Right lobe of liver (tissue), 4 donors: ENCODE measurements around a stretch of chr11.

DNA sequence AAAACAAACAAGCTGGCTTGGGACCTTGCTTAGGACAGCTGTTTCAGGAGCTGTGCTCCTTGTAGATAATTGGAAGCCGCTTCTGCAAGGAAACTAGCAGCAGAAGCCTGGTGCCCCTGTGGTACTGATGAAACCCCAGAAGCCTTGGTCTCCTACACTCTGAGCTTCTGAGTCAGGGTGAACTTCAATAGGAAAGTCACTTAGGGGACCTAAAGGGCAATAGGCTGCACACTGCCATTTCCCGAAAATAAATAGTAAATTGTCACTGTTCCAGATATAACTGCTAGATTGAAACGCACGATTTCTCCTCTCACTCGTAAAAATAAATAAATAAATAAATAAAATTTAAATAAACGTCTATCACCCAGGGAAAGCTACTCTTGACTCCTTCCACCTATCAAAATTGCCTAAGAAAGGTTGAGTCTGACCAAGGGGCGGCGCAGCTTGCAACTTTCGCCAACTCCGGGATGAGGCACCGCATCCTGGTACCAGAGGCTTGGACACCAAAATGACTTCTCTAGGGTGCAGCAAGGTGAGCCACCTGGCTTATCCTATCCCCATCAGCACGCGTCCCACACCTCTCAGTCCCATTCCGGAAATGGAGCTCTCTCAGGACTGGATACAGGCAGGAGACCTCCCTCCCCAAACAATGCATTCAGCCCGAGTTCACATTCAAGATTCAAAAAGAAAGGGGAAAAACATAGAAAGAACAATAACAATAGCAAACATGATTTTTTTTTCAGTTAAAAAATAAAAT, 733 bp downstream of the PDGFD start:
- PRO-cap, 4 experiments: no peak in any of the 4 experiments
- RAMPAGE, long total RNA, 2 experiments: no peak in any of the 2 experiments

DNA sequence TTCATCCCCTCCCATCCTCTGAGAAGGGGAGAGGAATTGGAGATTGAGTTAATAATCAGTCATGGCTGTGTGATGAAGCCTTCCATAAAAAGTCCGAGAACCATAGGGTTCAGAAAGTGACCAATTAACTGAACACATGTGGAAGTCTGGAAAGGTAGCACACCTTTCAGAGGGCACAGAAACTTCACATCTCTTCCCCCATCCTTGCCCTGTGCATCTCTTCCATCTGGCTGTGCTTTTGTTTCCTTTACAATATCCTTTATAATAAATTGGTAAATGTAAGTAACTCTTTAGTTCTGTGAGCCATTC, 250.0 kb upstream of the PDGFD start:
- PRO-cap, 4 experiments: no peak in any of the 4 experiments
- RAMPAGE, long total RNA, 2 experiments: no peak in any of the 2 experiments

DNA sequence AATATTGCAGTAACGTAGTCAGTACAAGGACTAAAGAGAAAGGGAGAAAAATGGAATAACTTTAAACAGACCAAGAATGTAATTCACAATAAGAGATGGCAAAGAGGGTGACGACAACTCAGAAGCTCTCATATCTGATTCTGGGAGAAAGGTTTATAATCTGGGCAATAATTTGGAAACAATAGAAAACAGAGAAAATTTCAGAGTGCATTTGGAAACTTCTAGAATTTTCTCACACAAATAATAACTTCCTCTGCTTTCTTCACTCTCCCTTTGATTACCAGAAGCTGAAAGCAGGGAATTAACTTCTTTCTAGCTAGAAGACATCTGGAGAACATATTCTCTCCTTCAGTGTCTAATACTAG, 50.8 kb downstream of the CASP4 start:
- PRO-cap, 4 experiments: no peak in any of the 4 experiments
- RAMPAGE, long total RNA, 2 experiments: no peak in any of the 2 experiments

DNA sequence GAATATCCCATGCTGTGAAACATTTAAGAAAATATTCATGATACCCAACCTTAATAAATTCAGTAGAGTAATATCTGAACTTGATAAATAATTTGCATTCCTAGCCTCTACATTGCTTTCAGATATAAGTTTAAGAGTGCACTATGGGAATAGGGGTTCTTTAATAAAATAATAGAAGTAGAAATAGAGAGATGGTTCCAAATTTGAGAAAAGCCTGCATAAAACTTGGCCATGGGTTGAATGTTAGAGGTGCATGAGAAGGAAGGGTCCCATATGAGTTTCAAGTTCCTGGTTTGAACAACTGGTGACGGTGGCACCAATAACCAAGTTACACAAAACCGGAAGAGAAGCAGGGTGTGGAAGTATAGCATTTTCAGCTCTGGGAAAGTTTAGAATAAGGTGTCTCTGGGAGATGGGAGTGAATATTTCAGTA, 2.5 kb downstream of the CASP1 start:
- PRO-cap, 4 experiments: no peak in any of the 4 experiments
- RAMPAGE, long total RNA, 2 experiments: no peak in any of the 2 experiments

- PRO-cap, 4 experiments: no peak in any of the 4 experiments
- RAMPAGE, long total RNA, 2 experiments: no peak in any of the 2 experiments
Observed at GRCh38 chr11:105142092-105142500, 2.5 kb upstream of the CARD18 start.

GRCh38 chr11:106001998-106002575, 20.0 kb downstream of the MSANTD4 start:
- PRO-cap, 4 experiments: no peak in any of the 4 experiments
- RAMPAGE, long total RNA, 2 experiments: no peak in any of the 2 experiments

- PRO-cap, 4 experiments: no peak in any of the 4 experiments
- RAMPAGE, long total RNA, 2 experiments: no peak in any of the 2 experiments
Observed at GRCh38 chr11:106733577-106733877, 284.7 kb downstream of the GUCY1A2 start.

DNA sequence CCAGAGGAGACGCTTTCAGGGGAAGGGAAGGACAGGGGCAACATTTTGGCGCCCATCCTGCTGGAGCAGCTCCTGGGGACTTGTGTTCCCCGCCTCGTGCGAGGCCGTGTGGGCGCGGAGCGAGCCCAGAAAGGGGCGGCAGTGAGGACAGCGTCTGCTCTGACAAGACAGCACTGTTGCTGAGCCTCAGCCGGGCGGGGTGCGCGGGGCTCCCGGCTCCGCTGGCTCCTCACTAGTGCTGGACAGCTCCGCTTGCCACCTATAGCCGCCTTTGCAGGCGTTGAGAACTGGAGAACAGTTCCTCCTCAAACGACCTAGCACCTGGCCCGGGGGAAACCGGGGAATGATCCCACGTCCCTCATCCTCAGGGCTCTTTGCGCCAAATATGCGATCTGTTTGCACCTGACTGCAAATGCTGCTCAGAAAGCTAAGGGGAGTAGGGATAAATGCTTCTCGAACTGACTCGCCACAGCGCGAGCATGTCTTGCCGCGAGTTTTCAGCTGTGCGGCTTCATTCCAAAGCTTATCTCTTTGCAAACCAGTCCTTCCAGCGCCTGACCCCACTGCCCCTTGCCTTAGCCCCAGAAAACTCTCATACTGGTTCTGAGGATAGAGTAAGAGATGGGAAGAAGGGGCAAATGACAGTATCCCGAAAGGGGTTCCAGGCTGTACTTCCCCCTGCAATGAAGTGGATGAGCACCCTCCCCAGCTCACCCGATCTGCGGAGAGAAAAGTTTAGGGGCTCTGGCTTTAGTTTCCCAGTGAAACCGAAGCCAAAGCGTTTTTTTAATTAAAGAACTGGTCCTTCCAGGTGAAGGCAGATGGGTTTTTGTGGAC, 912 bp upstream of the GUCY1A2 start:
- PRO-cap, 4 experiments: no peak in any of the 4 experiments
- RAMPAGE, long total RNA, 2 experiments: no peak in any of the 2 experiments

GRCh38 chr11:107391954-107392362, 65.7 kb downstream of the CWF19L2 start:
- PRO-cap, 4 experiments: no peak in any of the 4 experiments
- RAMPAGE, long total RNA, 2 experiments: no peak in any of the 2 experiments

GRCh38 chr11:107719480-107720065, 7.7 kb upstream of the SLN start:
- PRO-cap, 4 experiments: no peak in any of the 4 experiments
- RAMPAGE, long total RNA, 2 experiments: no peak in any of the 2 experiments

DNA sequence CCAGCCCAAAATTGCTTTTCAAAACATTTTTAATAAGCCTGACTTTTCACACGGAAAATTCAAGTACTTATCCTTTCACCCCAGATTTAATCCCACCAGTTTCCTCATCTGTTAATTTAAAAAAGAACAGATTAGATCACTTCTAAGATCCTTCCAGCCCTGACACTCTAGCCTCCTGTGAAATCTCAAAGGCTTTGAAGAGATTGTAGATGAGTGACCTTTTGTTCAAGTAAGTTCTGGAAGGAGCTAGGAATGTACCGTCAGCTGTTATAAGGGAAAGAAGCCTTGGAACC, 35.6 kb upstream of the SLN start:
- PRO-cap, 4 experiments: no peak in any of the 4 experiments
- RAMPAGE, long total RNA, 2 experiments: no peak in any of the 2 experiments

- PRO-cap, 4 experiments: peak in 2 of 4 experiments; most common minus-strand start chr11:107935907 (in 1)
- RAMPAGE, long total RNA, 2 experiments: no peak in any of the 2 experiments
Observed at GRCh38 chr11:107935749-107936001, 7.4 kb downstream of the RAB39A start.

- PRO-cap, 4 experiments: no peak in any of the 4 experiments
- RAMPAGE, long total RNA, 2 experiments: no peak in any of the 2 experiments
Observed at GRCh38 chr11:108104492-108105157, 16.7 kb upstream of the ACAT1 start.

DNA sequence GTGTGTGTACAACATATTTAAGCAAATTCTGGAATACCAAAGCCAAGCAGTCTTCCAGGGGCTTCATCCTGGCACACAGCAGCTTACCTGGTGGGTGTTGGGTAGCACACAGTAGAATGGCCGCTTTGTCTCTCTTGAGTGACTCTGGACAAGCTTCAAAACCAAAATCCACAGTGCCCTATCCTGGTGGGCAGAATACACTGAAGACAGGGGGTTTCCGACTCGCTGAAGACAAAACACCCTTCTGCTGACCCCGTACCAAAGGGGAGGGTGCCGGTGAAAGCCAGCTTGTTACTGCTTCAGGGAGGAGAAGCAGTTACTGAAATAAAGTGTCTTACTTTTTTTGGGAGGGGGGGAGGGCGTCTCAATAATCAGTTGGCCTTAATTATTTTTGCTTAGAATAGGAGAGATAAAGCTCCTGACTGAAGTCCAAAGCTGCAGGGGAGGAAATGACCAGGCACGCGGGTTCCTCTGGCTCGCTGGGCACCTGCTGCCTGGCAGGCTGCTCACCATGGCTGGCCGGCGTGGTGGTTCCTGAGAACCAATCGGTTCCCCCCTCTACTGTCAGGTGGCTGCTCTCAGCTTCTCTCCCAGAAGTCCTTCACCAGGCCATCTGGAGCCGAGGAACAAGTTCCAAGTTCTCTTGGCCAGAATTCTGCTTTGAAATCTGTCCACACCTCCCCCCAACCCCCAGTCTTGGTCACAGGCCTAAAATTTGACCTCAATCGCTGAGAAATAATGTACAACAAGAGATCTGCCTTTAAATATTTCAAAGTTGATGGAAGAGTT, 25.5 kb downstream of the EXPH5 start:
- PRO-cap, 4 experiments: peak in 4 of 4 experiments; most common plus-strand start position 604 of the sequence (in 2); most common minus-strand start position 489 of the sequence (in 4)
- RAMPAGE, long total RNA, 2 experiments: start-site peak on the minus strand in 1 of 2 experiments, centred at position 511 of the sequence, 106 reads per replicate

DNA sequence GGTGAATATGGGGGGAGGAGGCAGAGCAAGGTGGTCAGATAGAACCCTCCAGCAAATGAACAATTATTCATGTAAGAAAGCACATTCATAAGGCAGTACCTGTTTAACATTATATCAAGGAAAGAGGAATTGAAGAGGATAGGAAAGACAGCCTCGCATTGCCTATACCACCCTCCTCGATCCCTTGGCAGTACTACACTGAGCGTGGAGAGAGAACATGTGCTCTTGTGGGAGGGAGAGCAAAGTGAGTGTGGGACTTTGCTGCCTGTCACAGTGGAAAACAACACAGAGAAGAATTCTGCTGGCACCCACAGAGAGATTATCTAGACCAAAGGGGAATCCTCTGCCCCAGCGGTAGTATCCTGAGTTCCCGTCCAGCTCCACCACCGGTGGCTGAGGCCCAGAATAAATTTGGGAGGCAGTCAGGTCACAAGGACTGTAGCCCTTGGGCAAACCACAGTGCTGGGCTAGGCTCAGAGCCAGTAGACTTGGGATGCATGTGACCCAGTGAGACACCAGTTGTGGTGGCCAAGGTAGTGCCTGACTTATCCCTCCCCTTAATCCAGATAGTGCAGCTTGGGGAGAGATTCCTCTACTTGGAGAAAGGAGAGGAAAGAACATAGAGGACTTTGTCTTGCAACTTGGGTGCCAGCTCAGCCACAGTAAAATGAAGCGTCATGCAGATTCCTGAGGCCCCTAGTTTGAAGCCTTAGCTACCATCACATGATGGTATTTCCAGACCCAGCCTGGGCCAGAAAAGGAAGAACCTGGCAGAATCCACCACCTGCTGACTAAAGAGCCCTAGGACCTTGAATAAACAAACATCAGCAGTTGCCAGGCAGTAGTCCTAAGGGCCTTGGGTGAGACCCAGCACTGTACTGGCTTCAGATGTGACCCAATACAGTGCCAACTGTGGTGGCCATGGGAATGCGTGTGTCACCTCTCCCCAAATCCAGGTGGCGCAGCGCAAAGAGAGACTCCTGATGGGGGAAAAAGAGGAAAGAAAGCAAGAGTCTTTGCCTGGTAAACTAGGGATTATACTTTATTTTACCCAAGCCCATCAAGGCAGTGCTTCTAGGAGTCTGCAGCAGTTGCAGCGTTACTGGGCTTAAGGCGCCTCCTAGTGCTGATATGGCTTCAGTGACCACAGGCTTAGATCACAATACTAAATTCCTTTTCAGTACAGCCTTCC, 17.1 kb upstream of the DDX10 start:
- PRO-cap, 4 experiments: peak in 4 of 4 experiments; most common plus-strand start position 903 of the sequence (in 4); most common minus-strand start position 275 of the sequence (in 1)
- RAMPAGE, long total RNA, 2 experiments: no peak in any of the 2 experiments

DNA sequence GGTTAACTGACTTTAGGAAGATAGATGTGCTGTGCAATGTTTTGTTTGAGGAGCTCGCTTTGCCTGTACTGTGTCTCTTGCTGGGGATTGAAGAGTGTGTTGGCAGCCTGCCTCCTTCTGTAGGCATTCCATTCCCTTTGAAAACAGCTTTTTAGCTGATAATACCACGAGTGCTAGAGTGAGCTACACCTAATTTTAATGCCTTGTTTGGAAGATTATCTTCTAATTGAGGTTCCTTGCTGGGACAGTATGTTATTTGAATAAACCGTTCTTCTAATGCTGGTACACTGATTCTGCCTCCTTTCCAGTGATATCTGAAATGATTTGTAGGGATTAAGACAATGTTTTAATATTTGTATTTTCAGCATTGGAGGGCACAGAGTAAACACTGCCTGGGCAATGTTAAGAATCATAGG, 7.3 kb downstream of the DDX10 start:
- PRO-cap, 4 experiments: no peak in any of the 4 experiments
- RAMPAGE, long total RNA, 2 experiments: no peak in any of the 2 experiments

DNA sequence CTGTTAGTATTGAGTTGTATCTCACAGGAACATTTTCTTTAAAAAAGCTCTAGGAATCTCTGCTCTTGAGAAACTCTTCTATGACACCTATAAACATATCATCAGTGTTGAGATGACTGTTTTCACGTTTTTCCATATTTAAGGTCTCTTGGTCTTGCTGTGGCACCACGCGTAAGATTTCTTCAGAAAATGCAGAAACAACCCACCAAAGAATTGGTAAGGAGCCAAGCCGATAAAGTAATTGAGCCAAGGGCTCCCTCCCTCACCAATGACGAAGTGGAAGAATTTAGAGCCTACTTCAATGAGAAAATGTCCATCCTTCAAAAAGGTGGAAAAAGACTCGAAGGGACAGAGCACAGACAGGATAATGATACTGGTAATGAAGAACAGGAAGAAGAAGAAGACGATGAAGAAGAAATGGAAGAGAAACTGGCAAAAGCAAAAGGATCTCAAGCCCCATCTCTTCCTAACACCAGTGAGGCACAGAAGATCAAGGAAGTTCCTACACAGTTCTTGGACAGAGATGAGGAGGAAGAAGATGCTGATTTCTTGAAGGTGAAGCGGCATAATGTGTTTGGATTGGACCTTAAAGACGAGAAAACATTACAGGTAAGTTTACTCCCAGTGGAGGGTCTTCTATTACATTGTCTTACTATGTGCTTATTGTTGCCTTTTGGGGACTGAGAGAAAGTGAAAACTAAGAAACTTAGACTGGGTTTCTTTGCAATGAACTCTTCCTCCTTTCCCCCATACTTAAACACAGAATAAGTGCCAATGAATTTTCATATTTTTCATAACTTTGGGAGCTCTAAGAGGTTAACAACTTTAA, 58.2 kb downstream of the DDX10 start:
- PRO-cap, 4 experiments: no peak in any of the 4 experiments
- RAMPAGE, long total RNA, 2 experiments: no peak in any of the 2 experiments

- PRO-cap, 4 experiments: no peak in any of the 4 experiments
- RAMPAGE, long total RNA, 2 experiments: no peak in any of the 2 experiments
Observed at GRCh38 chr11:108838298-108838753, 173.5 kb downstream of the DDX10 start.

- PRO-cap, 4 experiments: no peak in any of the 4 experiments
- RAMPAGE, long total RNA, 2 experiments: no peak in any of the 2 experiments
Observed at GRCh38 chr11:108929184-108929870, 264.5 kb downstream of the DDX10 start.

GRCh38 chr11:109946202-109946884, 146.8 kb upstream of the ZC3H12C start:
- PRO-cap, 4 experiments: peak in 4 of 4 experiments; most common plus-strand start chr11:109946545 (in 4)
- RAMPAGE, long total RNA, 2 experiments: no peak in any of the 2 experiments